Neural progenitor cell (in vitro differentiated cells): ENCODE measurements around the genes DCLRE1B and BCAS2.

GRCh38 chr1:113404387-113404806 is 14.1 kb downstream of the MAGI3 start:
- RAMPAGE, long total RNA, result no peak

- RAMPAGE, long total RNA, result no peak
Measured at GRCh38 chr1:113419037-113419685, 28.8 kb downstream of the MAGI3 start.

- RAMPAGE, long total RNA, result no peak
Measured at GRCh38 chr1:113784114-113784396, 24.8 kb upstream of the PHTF1 start.

DNA sequence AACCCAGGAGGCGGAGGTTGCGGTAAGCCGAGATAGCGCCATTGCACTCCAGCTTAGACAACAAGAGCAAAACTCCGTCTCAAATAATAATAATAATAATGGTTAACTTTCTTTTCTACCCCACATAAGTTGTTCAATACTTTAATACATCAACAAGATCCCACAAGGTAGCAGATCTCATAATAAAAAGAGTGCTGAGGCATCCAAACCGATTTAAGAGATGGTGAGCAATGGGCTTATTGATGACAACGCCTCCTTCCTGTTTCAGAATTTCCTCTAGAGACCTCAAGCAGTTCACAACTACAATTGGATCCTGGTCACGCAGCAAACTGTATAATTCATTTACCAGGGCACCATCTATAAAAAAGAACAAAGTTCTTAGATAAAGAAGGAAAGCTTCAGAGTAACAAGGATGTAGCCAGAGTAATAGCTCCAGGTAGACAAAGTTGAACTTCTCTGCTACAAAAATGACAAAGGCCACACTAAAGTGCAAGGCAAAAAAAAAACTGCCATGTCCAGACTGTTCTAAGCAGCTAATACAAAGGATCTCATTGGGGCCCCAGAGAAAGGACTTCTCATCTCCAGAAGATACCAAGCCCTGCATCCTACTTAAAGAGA is 3.5 kb downstream of the AP4B1 start:
- RAMPAGE, long total RNA, result no peak

- RAMPAGE, long total RNA, result no peak
Measured at GRCh38 chr1:113903357-113904019, 1.1 kb downstream of the AP4B1 start.

DNA sequence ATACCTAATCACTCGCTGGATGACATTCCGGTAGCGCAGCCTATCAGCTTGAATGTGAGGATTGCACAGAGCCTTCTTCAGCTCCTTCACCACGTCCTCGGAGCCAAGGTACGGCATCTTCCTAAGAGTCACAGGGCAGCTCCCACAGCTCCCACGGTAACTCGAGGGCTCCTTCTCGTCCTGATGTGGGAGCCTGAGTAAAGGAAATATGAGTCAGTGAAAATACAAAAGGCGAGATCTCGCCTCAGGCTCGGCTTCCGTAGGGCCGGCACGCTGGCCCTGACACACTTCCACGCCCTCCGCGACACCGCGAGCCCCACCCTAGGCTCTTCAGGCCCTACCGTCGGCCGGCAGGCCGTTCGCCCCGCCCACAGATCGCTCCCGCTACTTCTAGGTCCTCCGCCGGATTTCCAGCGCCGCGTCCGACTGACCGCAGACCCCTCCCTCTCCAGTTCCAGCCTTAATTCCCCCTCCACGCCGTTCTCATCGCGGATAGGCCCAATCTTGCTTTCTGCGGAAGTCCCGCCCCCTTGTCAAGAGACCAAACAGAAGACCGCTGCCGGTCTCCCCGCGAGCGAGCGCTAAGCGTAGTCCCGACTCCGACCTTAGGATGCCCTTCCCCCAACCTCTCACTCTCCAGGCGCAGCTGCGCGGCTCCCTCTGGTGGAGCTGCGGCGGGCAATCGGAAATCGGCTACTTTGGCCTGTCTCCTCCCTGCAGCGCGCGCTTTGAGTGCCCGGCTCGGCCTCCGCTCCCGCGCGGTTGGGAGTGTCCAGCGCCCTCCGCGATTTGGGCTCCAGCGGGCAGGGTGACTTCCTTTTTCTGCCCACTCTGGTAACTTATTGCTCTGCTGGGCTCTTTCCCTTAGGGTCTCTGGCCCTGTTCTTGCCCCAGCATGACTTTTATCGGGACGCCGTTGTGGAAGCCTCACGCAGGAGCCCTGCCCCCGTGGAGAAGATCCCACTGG is at the start of gene DCLRE1B:
Gene DCLRE1B (plus strand): TSS at position 726 of the 967 bp plus-strand sequence.
- RAMPAGE, long total RNA, result start-site peak on the plus strand centred at position 745 of the sequence, 29 bp wide, 47 and 27 reads in 2 replicates

- RAMPAGE, long total RNA, result no peak
Measured at GRCh38 chr1:113956957-113957431, 22.3 kb upstream of the OLFML3 start.

DNA sequence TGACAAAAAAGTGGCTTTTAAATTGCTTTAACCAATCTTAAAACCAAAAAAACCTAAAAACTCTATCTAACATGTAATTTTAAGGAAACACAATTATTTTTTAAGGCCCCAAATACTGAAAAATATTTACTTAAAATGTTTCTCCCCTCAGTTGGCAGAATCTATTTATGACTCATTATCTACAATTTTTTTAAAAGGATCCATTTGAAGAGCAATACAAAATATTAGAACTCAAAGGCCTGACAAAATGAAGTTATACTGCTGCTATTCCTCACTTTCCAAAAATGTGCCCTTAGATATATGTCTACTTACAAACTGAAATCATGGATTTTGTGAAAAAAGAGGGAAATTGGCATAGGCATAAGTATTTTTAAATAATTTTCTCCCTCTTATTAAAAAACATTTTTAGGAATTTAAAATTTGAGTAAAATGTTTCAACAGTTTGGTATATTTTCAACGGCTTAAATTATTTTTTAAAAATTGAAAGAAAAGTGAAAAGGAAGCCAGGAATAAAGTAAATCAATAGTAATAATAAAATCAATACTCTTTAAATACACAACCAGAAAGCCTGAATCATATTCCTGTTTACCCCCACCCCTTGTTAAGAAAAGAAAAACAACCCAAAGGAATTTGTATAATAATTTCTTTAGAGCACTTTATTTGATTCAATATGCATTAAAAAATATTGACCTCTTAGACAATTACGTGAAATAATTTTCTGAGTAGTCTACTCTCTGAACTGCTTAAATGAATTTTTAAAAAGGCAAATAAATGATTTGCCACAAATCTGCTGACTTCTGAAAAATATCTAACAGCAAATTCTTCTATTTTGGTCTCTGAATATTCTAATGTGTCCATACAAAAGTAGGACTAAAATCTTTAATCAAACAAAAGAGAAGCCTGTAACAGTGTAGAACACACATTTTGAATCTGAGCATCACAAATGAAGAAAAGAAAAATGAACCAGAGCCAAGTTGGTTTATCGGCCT is 115.4 kb downstream of the TRIM33 start:
- RAMPAGE, long total RNA, result no peak

DNA sequence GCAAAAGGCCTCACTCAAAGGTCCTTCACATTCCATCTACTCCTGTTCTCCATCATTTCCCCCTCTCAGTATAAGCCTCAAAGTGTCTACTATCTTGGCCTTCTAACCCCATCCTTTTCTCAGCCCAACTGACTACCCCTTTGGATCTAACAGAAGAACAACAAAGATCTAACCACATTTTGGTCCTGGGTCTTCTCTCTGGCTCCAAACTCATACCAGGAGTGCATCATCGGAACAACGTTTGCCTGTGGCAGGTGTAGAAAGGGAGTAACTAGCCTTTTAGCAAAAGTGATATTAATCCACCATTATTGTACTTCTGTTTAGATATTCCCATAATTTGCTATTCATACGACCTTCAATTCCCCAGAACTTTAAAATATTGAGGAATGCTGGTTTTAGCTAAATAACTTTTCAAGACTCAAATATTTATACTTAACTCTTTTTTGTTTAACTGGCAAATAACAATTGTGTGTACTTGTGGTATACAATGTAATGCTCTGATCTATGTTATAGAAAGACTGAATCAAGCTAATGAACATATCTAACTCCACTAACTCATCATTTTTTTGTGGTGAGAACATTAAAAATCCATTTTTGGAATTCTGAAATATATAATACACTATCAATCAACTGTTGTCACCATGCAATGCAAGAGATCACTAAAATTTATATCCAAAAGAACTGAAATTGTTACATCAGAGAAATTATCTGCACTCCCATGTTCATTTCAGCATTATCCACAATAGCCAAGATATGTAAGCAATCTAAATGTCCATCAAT is 90.6 kb downstream of the TRIM33 start:
- RAMPAGE, long total RNA, result no peak

DNA sequence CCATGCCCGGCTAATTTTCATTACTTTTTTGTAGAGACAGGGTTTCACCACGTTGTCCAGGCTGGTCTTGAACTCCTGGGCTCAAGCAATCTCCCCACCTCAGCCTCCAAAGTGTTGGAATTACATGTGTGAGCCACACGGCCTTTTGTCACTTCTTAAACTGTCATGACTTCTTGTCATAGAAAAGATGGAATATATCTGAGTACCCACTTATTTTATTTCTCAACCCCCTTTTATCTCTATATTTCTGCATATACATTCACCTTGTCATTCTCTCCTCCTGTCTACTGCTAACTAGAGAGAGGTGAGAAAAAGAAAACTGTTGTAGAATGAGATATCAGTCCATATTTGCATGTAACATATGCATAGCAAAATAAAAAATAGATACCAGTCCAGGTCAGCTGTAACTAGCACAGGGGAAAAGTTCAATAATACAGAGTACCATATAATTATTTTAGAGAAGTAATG is 9.9 kb downstream of the BCAS2 start:
- RAMPAGE, long total RNA, result no peak

DNA sequence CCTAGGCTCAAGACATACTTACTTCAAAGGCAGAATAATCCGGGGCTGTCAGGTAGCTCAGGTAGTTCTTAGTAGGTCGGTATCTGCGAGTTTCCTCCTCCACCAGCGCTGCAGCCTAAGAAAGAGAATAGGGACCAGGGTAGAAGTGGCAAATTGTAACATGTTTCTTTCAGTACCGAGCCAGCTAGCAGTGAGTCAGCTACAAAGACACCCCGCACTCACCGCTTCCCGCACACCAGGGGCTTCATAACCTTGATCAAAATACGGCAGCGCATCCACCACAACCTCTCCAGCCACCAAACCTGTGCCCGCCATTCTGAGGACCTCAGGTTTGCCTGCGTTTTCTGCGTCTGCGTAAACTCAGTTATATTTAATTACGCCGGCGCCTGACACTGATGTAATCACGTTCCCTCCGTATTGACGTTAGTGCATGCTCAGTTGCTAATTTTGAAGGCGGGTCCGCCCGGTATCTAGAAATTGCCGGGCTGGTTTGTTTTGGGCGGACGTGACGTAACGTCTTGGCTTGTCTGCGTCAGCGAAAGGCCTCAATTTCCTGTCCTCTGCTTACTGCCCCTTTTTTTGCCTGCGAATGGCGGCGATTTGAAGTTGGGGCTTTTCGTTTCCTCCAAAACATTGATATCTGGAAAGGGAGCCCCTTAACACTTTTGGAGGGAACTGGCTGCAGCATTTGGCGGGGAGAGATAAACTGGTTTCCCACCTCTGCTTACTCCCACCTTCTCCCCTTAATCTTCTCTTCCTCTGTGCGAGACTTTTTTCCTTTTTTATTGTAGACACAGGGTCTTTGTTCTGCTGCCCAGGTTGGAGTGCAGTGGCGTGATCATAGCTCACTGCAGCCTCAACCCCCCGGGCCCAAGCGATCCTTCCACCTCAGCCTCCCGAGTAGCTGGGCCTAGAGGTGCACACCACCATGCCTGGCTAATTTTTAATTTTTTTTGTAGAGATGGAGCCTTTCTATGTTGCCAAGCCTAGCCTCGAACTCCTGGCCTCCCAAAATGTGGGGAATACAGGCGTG is at the start of gene BCAS2:
Gene BCAS2 (minus strand): TSS at position 339 of the 1,033 bp plus-strand sequence.
- RAMPAGE, long total RNA, result no peak

GRCh38 chr1:114671808-114672316 is 2.0 kb upstream of the DENND2C start:
- RAMPAGE, long total RNA, result no peak

DNA sequence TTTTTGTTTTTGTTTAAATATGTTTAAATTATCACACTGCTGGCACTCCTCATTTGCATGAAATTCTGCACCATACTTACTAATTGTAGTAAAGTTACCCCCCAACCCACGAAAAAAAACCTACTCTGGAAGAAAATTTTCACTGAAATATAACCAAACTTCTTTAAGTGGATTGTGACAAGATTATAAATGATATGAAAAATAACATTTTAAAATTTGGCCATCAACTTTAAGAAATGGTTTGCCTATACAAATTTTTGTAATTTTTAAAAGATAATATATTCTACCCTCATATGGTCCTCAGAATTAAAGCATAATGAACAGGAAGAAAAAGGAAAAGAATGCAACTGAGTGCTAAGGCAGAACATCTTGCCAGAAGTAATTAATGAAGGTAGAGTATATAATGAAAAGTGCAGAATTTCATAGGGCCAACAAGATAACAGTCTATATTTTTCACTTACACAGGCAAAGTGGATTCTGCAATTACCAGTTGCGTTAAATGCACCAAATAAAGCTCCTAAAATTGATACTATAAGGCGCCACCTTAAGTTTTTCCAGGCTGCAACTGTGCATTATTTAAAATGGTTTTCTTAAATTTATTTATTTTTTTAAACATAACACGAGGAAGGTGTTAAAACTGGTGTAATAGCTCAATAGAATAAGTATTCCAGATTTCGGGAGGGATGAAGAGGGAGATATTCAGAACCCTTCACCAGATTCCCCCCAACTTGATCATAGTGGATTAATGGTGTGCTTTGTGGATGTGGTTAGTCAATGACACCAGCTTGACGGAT is 1.0 kb upstream of the NRAS start:
- RAMPAGE, long total RNA, result no peak

GRCh38 chr1:114724824-114725476 is 8.4 kb upstream of the NRAS start:
- RAMPAGE, long total RNA, result no peak

GRCh38 chr1:114735102-114736355 is 19.0 kb upstream of the NRAS start:
- RAMPAGE, long total RNA, result no peak

- RAMPAGE, long total RNA, result no peak
Measured at GRCh38 chr1:115069194-115069501, 20.2 kb downstream of the TSPAN2 start.

DNA sequence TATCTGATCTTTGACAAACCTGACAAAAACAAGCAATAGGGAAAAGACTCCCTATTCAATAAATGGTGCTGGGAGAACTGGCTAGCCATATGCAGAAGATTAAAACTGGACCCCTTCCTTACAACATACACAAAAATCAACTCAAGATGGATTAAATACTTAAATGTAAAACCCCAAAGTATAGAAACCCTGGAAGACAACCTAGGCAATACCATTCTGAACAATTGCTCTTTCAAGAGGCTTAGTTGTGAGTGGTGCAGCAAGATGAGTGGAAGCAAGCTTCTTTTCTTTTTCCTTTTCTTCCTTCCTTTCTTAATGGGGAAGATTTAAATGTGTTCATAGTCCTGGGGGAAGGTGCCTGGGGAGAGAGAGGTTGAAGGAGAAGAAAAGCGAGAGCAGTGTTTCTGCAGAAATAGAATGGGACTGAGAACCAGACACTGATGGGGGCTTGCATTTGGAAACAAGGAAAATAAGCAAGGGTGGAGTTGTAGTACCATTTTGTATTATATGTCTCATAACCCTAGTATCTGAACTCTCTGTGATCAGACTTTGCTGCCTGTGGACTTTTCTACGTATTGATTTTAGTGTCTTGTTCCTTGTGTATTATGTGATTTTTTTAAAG is 8.9 kb upstream of the TSPAN2 start:
- RAMPAGE, long total RNA, result no peak

GRCh38 chr1:115134870-115135527 is 45.7 kb upstream of the TSPAN2 start:
- RAMPAGE, long total RNA, result no peak

DNA sequence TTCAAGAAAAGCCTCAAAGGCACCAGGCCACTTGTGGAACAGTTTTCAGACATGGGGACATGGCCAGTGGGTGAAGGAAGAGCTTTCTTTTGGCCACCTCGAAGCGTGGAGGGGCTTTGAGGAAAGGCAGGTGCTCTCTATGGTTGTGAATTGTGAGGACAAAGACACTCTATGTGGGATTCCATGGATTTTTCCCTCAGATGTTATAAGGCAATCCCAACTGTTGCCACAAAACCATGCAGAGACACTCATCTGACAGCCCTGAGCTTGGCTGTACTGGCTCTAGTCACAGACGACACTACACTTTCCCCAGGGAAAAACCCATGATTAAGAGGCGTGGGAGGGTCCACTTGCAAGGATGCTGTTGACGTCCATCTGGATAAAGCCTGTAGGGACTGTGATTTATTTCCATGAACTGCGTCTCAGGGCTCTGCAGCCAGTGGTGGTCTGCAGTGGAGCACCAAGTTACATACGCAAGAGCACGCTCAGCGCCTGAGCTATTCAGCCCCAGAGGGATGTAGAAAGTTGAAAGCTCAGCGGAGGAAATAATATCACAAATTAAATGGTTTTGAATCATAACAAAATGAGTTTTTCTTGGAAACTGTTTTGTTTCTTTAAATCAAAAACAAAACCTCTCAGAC is 71.4 kb downstream of the NGF start:
- RAMPAGE, long total RNA, result no peak

GRCh38 chr1:115646951-115647613 is 5.3 kb downstream of the VANGL1 start:
- RAMPAGE, long total RNA, result no peak